ENCODE results near the genes TEX9 and TCF12.

- PRO-cap: no peak
These were observed 289 bp upstream of the ATOSA start for GRCh38 chr15:52679583-52679771.

DNA sequence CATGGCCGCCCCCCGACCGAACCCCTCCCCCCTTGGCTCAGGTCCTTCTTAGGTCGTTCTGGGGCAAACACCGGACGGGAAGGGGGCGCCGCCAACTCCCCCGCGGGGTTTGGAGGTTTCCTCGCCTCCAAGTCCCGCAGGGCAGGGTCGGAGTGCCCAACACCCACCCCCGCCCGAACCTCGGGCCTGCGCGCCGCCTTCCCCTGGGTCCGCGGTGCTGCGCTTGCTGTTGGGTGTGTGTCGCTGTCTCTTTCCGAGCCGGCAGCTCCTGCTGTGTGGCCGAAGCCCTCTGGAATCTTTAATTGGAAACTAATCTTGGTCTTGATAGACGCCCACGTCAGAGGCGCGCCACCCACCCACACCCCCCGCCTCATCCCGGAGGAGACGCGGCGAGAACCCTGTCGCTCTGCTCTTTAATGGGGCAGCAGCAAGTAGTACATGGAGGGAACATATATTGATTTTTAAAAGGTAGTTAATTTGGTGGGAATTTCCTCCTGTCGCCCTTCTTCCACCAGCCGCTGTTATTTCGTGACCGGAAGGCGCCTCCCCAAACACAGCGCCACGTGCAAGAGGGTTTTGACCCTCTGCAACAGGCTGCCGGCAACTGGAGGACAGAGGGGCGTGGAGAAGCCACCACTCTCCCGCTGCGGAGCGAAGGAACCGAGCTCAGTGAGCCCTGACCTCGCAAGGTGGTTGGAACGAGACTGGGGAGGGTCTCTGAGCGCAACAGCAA is 4.6 kb downstream of the ONECUT1 start:
- PRO-cap: no peak

GRCh38 chr15:52803256-52804337 is 13.5 kb upstream of the ONECUT1 start:
- PRO-cap: no peak

DNA sequence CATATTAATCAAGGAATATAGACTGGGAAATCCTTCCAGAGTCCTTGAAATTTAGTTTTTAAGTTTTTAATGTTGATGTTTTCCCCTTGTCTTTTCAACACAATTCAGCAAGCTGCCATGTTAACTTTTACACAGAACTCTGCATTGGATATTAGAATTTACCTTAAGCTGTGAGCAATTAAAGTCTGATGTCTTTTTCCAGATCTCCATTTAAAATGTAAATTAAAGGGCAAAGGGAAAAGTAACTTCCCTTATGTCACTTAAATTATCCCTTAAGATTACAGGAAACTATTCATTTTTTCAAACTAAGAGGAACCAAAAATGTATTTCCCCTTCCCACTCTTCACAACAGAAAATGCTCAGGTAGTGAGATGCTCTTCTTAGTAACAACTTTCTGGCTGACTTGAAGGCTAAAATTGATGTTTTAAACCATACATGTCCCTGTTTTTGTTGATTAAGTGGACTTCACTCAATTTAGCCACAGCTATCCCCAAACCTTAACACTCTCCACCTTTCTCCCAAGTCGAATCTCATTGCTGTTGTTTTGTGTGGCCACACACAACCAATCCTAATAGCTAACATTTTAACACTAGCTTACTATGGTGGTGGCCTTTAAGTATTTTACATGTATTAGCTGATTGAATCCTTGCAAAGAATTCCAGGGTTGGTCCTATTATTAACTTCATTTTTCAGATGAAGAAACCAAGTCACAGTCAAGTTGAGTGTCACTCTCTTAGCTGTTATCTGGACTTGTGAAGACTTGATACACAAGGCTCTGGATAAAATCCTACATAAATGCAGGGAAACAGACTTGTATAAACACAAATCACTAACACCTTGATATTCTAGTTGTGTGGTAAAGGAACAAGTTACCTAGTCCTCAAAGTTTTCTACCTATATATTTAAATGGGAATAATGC is 17.5 kb downstream of the RSL24D1 start:
- PRO-cap: no peak

DNA sequence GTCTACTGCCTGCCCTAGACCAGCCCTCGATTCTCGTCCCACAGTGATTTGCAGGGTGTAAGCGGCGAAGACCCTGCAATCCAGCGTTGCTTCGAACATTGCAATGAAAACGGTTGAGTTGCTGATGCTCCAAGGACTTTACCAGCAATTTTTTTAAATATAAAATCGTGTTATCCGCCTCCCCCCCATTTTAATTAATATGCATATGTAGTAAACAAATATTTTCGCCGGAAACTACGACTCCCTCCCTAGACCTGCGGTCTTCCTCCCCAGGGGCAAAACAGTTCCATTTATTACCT is 489 bp upstream of the RSL24D1 start:
- PRO-cap: no peak

GRCh38 chr15:55514304-55514864 is 6.3 kb upstream of the DNAAF4 start:
- PRO-cap: no peak

DNA sequence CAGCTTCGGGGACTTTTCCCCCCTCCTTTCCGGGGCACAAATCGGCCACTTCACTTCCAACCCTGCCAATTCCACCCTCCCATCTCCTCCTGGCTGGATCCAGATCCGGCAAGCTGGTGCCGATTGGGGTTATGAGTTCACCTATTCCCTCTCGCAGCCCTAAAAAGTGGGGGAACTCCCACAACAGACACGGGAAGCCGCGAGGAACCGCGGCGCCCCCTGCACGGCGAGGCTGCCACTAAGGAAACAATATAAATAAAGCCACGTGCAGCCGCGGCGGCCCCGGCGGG is 832 bp downstream of the PRTG start:
- PRO-cap: no peak

GRCh38 chr15:56099185-56099677 is 105.8 kb upstream of the NEDD4 start:
- PRO-cap: no peak

- PRO-cap: no peak
These were observed 108.0 kb upstream of the NEDD4 start for GRCh38 chr15:56101206-56102072.

- PRO-cap: no peak
These were observed 110.6 kb downstream of the RFX7 start for GRCh38 chr15:56132849-56133630.

GRCh38 chr15:56364828-56366105 is at the start of gene TEX9:
Gene TEX9, plus strand, starts transcription at chr15:56365426.
- PRO-cap: bidirectional peak, plus-strand start at chr15:56365447, minus-strand start at chr15:56365352

- PRO-cap: bidirectional peak, plus-strand start at chr15:56918675, minus-strand start at chr15:56918472
These were observed at the start of gene TCF12 for GRCh38 chr15:56918227-56918955. Gene TCF12, plus strand, starts transcription at chr15:56918644.

- PRO-cap: no peak
These were observed 30.9 kb downstream of the TCF12 start for GRCh38 chr15:56949249-56949834.

- PRO-cap: no peak
These were observed 89.8 kb upstream of the CGNL1 start for GRCh38 chr15:57286399-57287051.

DNA sequence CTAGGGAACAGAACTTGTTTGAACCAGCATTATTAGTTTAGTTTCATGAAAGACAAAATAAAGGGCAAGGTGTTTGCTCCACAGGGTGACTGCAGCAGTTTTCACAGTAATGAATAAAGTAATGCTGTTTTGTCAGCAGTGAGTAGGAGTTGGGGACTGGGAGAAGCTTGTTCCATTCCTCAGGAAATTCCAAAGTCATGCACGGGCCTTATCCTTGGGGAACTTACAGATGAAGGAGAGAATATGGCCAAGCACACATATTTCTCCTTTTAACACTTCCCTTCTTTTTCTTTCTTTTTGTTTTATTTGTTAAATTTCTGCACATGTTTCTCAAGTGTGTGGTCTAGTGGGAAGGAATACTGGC is 100.4 kb downstream of the CGNL1 start:
- PRO-cap: no peak

GRCh38 chr15:57485688-57486381 is 105.9 kb upstream of the MYZAP start:
- PRO-cap: no peak

- PRO-cap: no peak
These were observed 86.4 kb upstream of the MYZAP start for GRCh38 chr15:57505184-57505832.

DNA sequence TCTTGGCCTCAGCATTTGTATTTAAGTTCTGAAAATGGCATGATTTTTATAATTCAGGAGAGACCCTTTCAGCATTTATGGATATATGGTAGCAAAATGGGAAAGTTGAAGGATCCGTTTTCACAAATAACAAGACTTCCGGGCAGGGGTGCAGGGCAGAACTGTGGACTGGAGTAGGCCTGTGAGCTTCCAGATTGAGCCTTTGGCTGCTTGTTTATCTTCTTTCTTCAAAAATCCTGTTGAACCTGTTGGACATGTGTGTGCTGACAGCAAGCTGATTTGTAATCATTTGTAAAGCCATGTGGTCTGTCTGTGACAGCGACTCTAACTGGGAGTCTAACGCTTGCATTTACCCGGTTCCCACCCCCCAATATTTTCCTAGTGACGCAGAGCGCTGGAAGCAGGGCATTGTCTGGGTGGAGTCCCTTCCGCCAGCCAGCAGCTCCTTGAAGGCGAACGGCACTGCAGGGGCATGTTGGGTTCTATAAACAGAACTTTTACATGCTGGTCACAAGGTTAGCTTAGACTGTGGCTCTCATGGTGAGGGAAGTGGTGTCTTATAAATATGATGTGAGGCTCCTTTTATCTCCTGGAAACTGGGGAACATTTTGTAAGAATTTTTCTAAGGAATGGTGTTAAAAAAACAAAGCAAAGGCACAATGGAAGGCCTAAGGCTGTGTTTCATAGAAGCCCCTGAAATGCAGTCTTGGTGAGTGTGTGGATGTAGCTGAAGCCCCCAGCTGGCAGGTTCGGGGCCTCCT is 85.7 kb upstream of the MYZAP start:
- PRO-cap: no peak

DNA sequence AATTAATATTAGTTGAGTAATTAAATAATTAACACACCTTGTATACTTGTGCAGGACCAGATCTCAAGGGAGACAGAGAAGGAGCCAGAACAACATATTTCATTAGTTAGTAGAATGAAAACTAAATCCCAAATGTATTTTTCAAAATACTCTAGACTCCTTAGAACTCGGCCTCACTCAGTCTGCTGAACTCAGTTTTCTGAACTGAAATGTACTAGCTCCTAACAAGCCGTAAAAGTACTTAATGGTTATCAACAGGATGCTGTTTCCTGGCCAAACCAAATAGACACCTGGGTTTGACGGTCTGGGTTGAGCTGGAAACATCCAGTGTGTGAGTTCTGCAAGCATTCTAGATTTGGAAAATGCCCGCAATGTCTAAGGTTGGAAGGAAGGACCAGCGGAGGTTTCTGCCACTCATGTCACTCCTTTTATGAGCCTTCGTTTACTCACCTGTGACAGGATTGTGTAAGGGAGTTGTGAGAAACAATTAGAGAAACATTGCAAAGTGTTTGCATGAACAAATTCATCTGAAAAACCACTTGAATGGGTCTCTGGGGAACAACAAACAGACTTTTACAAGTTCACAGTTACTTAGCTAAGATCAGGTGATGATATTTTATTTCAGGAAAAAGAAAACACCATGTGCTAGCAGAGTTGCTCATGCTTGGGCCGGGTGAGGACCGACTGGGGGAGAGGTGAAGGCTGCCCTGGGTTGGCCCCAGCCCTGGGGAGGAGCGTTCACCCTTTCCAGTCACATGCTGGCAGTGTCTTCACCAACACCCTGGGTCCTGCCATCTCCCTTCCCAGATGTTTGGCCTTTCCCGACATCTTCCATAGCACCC is 151.0 kb downstream of the ALDH1A2 start:
- PRO-cap: no peak

- PRO-cap: no peak
These were observed 115.1 kb downstream of the ALDH1A2 start for GRCh38 chr15:57950292-57951015.

All from left cardiac atrium (tissue), 1 donor.